Thoracic aorta endothelial cell (primary cell): ENCODE measurements around the gene NUTM2B.

GRCh38 chr10:79246206-79246597 is 101.1 kb upstream of the PPIF start:
- CAGE, long polyA plus RNA: no peak

DNA sequence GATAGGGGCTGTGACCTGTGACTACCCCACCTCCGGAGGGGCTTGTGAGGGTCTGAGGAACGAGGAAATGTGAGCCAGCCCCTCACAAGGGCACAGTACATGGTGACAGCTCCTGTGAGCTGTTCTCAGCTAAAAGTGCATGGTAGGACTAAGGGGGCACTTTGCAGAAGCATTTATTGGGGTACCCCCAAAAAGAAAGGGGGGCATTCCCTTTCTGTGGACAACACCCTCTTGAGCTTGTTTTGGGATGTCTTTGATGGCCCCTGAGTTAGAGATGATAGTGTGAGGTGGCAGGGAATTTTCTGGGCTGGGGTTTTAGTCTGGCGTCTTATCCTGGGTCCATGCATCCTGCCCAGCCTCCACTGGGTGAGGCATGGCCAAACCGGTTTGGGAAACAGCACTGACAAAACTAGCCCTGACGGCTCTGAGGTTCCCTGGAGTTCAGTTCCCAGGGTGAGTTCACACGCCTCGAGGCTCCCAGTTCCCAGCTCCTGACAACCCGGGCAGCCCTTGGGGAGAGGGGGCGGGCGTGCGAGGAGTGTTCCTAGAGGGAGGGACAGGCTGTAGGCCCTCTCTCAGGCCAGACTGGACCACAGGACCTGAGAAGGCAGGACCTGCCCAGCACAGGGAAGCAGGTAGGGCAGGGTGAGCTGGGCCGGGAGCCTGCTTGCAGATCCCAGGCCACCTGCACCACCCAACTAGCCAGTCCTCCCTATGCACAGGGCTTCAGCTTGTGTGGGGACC is 82.4 kb upstream of the PPIF start:
- CAGE, long polyA plus RNA: no peak

DNA sequence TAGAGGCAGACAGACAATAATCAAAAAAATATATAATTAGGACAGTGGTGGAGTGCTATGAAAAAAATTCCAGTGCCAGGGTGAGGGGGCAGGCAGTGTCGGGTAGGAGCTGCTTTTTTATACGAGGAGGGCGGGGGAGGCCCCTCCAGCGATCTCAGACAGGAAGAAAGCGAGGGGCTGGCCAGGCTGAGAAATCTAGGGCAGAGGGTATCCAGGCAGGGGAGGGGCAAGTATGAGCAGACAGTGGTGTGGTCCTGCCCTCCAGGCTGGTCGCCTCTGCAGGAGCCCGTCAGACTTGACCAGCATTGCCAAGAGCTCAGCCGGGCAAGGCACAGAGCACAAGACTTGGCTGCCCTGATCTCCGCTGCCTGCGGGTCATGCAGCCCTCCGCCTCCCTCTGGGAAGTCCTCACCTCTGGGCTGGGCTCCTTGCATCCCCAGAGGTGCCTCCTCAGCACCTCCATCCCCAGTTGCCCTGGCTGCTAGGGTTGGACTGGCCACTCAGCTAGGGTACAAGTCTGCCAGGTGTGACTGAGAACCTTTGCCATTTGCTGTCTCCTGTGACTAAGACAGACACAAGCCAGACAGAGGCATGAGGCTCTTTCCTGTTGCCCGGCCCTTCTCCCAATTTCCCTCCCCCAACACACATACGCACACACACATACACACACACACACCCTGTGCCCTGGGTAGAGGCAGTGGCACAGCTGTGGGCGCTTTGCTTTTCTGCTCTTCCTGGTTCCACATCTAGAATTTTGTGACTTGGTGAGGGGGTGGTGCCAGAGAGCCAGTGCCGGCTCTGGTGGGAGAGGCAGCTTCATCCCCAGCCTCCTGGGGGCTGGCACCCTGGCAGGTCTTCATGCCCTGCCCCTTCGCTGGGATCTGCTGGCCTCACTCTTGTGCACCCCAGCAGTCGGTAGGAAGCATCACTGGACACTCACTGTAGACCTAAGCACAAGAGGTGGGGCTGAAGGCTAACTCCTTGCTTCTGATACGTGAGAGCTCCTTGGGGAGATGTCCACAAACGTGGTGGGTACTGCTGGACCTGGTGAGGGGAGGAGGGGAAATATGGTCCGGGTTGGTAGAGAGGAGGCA is 59.0 kb upstream of the PPIF start:
- CAGE, long polyA plus RNA: no peak

DNA sequence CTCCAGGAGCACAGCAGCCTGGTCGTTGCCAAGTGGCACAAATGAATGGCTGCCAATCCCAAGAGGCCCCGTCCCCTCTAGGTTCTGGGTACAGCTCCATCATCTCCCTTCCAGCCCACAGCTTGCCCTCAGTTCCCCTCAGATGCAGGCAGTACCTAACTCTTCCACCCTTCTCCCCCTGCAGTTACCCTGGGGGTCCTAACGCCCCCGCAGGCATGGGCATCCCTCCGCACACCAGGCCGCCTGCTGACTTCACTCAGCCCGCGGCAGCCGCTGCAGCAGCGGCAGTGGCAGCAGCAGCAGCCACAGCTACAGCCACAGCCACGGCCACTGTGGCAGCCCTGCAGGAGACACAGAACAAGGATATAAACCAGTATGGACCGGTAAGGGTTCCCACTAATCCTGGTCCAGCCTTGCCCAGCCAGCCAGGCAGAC is 55.3 kb upstream of the PPIF start:
- CAGE, long polyA plus RNA: no peak

DNA sequence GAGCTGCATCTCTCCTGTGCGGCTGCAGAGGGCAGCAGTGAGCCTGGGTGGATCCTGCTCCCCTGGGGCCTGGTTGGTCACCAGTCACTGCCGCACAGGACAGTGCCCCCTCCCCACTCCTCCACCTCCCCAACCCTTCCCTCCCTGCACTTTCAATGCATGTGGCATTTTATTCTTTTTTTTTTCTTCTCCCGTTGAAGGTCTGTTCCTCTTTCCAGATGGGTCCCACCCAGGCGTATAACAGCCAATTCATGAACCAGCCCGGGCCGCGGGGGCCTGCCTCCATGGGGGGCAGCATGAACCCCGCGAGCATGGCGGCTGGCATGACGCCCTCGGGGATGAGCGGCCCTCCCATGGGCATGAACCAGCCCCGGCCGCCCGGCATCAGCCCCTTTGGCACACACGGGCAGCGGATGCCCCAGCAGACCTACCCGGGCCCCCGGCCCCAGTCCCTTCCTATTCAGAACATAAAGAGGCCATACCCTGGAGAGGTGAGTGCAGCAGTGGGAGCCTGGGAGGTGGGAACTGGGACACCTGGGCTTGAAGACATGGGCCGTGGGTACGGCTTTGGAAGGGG is 54.0 kb upstream of the PPIF start:
- CAGE, long polyA plus RNA: no peak

DNA sequence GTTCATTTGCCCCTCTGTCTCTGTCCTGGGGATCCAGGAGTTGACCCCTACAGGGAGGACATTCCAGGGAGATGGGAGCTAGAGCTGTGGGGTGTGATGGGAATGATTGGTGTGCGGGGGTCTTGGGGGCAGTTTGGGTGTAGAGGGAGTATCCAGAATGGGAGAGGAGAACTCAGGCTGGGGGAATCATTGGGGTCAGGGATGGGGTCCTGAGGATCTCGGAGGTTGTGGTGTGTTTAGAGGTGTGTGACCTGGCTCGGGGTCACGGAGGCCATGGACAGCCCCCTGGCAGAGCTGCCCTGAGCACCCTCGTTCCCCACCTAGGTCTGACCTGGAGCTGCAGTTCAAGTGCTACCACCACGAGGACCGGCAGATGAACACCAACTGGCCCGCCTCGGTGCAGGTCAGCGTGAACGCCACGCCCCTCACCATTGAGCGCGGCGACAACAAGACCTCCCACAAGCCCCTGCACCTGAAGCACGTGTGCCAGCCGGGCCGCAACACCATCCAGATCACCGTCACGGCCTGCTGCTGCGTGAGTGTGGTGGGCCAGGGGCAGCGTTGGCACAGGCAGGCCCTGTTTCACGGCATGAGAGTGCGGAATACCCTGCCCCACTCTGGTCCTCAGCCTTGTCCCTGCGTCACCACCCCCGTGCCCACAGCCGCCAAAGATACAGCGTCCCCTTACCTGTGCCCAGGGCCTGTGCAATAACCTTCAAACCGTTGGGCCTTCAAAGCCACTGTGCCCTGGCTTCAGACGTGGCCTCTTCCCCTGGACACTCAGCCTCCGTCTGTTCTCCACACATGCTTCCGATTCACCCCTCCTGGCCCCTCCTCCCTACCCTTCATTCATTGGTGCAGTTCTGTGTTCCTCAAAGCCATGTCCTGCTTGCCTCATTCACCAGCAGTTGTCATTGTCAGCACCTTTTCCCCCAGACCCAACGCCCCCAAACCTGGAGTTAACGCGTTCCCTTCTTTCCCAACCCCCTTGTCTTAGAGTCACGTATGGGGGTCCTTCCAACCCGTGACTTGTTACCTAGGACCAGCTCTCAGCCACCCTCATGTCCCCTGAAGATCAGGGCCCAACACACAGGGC is 46.5 kb upstream of the PPIF start:
- CAGE, long polyA plus RNA: no peak

DNA sequence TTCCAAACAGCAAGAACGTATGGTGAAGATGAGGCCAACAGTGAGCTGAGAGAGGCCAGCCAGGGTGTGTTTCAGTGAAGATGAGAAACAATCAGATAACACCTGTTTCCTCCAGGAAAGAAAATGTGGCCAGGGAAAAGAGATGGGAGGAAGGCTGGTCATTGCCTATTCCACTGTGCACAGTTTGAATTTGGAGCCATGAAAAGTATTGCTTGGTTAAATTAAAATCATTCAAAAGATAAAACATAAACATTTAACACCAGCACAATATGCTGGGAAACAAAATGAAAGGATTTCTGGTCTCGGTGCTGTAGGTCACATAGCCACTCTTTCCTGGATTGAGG is at the start of gene NUTM2B:
NUTM2B (plus strand) TSS at position 291 of the 344 bp plus-strand sequence.
- CAGE, long polyA plus RNA: no peak

- CAGE, long polyA plus RNA: no peak
Measured at GRCh38 chr10:80132952-80133669, 581 bp downstream of the PLAC9 start.

DNA sequence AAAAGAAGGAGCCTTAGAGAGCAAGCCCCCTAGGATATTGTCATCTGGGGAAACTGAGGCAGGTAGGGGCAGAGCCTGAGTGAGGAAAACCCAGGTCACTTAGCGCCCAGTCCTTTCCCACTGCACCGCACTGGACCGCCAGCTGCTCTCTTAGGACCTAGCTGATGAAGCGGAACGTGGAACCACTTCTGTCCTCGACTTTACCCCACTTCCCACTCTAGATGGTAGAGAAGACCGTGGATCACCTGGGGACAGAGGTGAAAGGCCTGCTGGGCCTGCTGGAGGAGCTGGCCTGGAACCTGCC is 11.4 kb downstream of the PLAC9 start:
- CAGE, long polyA plus RNA: no peak

DNA sequence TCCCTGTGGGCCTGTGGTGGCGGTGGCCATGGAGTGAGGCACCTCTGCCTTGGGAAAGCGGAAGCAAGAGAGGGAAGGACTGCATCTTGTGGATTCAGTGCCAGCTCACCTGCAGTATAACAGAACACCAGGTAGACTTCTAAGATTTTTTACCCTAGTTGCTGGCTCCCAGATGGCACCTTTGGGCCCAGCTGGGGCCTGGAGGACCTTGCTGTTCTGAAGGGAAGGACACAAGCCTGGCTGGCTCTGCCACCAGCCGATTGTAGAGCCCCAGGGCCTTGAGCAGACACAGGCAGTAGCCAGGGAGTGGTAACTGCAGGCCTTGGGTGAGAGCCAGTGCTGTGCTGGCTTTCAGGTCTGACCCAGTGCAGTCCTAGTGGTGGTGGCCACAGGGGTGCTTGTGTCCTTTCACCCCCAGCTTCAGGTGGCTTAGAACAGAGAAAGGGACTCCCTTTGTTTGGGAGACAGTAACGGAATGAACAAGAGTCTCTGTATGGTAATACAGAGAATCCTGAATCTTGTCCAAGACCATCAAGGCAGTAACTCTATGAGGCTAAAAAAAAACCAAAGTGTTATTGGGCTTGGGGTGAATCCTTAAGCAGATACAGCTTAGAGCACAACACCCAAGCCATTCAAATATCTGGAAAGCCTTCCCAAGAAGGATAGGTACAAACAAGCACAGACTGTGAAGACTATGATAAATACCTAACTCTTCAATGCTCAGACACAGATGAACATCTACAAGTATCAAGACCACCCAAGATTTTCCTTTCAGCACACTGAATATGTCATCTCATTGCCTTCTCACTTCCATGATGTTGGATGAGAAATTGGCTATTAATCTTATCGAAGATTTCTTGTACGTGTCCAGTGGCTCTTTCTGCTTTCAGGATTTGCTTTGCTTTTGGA is 16.0 kb downstream of the PLAC9 start:
- CAGE, long polyA plus RNA: no peak

GRCh38 chr10:80195646-80196201 is 9.6 kb downstream of the ANXA11 start:
- CAGE, long polyA plus RNA: no peak

DNA sequence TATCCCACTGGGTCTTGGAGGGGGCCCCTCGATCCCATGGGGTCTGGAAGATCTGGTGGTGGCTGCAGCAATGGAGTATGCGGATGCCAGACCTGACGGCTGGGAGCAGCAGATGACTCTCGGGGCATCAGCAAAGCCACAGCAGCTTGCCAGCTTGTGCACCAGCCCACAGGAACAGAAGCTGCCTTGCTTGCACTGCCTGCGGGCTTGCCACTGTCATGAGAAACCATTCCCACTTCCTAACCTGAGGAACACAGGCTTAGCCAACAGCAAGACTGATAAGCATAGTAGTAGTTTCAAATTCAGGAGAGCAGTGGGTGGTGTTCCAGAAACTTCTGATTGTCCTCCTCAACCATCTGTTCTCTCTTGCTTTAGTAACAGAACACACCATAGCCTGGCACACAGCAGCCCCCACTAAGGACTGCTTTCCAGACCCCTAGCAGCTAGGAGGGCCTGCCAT is 7.4 kb downstream of the ANXA11 start:
- CAGE, long polyA plus RNA: no peak

GRCh38 chr10:80272690-80273494 is 16.6 kb downstream of the MAT1A start:
- CAGE, long polyA plus RNA: no peak

DNA sequence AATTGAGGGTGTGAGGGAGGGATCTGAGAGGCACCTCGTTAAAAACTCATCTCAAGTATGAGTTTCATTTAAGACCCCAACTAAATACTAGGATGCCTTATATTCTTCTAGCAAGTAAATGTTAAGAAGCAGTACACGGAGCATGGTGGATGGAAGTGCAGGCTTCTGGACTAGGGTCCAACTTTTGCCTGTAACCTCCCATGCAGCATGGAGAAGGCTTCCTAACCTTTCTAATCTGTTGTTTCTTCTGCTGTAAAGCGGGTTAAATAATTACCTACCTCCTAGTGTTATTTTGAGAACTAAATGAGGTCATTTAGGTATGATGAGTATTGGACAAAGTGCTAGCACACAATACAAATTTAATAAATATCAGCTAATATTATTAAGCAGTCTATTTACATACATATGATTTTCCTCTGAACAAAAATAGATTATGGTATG is 2.0 kb upstream of the MAT1A start:
- CAGE, long polyA plus RNA: no peak

DNA sequence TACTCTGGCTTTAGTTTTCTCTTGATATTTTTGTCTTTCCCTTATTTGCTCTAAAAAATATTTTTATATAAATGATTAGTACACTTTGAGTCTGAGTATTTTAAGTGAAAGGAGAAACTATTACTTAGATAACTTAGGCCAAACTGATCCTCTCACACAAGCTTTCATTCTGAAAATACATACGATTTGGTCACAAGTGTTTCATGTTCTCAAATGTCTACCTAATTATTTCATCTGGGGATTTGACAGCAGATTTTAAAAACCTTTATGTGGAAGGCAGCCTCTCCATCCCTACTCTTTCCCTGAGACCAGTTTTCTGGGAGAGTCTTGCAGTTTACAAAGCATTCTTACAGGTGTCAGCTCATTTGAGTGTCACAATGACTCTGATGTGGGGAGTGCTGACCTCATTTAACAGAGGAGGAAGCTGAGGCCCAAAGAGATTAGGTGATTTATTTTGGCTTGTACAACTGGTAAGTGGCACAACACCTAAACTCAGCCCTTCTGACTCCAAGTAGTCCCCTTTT is 33.1 kb upstream of the MAT1A start:
- CAGE, long polyA plus RNA: no peak

DNA sequence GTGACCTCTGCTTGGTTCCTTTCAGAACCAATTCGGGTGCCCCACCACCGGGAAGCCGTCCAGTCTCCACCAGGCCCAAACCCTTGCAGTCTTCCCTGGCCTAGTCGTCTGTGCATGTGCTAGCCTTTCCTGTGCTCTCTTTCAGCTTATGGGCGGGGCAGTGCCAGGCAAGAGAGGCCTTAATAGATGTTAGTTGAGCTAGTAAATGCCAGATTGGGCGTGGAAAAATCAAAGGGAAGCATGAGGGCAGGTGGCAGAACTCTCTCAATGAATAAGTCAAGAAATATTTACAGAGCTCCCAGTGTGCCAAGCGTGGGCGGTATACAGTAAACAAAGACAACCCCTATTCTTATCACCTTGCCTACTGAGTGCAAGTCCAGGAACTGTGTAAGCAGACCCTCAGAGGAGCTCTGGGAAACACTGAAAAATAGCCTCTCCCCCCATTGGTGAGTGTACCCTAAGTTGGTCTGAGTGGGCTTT is 1.1 kb downstream of the DYDC2 start:
- CAGE, long polyA plus RNA: no peak

DNA sequence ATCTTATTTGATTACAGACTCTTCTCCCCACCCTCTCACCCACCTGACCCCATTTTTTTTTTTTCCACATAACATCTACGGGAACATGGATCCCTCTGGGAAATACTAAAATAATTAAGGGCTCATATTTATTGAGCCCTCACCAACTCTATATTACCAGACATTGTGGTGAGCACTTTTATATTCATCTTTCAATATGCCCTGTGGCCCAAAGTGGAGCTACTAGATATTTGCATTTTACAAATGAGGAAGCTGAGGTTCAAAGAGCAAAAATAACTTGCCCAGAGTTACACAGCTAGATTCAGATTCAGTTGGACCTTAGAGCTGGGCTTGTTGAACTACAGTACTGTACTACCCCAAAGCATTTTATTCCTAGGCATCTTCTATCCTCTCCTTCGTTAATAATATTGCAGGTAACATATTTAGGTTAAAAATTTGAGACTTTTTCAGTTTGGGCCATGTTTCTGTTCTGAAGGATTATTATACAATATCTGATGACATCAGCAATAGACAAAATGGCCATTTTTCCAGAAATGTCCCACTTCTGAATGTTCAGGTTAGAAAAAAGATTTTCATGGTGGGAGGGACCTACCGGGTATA is 13.3 kb downstream of the PRXL2A start:
- CAGE, long polyA plus RNA: no peak

GRCh38 chr10:80453210-80453544 is 933 bp upstream of the TSPAN14 start:
- CAGE, long polyA plus RNA: no peak

DNA sequence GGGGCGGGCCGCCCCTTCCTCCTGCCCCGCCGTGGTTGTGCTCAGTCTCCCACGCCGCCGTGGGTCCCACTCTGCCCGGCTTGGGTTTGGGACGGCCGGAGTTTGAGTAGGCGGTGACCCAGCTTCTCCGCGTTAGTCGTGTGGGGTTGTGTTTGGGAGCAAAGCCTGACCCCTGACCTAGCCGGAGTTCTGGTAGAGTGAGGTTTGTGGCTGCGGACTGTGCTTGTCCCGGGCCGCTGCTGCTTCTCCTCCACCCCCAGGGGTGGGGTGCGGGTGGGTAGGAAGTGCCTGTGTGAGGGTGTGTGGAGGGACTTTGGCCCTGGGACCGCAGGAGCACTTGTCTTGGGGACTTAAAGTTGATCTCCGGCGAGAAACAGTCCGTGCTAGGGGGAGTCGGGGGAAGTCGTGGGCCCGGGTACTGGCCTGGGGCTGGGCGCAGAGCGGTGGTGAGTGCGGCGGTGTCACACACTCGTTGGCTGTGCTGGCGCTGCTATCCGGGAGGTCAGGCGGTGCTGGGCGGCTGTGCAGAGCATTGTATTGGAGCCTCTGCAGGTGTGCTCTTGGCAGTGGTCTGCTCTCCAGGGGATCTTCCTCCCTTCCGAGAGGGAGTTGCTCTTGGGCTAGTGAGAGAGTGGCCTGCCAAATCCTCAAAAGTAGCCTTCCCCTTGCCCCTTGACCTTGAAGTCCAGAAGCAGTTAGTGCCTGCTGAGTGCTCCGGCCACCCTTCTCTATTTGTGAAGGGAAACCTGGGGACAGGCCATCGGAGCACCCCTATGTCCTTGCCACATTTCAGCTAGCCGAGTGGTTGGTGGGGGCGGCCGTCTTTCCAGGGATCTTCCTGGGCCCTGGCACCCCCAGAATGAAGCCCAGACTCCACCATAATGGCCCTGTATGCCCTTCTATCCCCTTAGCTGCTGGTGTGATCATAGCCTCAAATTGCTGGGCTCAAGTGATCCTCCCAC is 1.0 kb downstream of the TSPAN14 start:
- CAGE, long polyA plus RNA: no peak

DNA sequence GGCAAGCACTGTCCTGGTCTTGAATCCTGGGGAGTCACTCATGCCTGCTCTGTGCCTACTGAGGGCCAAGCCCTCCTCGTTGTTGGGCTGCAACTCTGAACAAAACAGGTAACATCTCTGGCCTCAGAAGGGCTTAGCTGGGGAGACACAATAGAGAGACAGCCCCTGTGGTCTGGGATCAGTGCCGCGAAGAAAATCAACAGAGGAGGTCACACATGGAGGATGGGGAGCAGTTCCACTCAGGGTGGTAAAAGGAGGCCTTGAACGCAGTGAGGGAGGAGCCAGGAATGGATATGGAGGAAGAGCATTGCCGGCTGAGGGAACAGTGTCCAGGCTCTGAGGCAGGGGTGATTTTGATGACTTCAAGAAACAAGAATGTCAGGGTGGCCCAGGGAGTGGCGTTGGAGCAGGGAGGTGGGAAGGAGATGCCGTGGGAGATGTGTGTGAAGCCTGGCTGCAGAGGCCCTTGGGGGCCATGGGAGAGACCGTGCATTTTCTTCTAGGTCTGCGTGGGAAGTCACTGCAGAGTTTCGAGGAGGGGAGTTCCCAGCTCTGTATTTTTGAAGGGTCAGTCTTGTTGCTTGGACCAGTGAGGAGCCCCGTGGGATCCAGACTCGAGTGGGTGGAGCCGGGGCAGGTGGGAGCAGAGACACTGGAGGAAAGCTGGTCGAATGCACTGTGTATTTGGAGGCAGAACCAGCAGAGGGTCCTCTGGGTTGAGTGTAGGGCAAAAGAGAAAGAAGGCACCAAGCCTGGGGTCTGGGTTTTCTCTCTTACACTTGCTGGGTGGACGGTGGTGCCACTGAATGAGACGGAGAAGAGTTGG is 35.7 kb upstream of the SH2D4B start:
- CAGE, long polyA plus RNA: no peak